SP-49 (cell line): ENCODE measurements around the genes TSSC4 and CDKN1C.

DNA sequence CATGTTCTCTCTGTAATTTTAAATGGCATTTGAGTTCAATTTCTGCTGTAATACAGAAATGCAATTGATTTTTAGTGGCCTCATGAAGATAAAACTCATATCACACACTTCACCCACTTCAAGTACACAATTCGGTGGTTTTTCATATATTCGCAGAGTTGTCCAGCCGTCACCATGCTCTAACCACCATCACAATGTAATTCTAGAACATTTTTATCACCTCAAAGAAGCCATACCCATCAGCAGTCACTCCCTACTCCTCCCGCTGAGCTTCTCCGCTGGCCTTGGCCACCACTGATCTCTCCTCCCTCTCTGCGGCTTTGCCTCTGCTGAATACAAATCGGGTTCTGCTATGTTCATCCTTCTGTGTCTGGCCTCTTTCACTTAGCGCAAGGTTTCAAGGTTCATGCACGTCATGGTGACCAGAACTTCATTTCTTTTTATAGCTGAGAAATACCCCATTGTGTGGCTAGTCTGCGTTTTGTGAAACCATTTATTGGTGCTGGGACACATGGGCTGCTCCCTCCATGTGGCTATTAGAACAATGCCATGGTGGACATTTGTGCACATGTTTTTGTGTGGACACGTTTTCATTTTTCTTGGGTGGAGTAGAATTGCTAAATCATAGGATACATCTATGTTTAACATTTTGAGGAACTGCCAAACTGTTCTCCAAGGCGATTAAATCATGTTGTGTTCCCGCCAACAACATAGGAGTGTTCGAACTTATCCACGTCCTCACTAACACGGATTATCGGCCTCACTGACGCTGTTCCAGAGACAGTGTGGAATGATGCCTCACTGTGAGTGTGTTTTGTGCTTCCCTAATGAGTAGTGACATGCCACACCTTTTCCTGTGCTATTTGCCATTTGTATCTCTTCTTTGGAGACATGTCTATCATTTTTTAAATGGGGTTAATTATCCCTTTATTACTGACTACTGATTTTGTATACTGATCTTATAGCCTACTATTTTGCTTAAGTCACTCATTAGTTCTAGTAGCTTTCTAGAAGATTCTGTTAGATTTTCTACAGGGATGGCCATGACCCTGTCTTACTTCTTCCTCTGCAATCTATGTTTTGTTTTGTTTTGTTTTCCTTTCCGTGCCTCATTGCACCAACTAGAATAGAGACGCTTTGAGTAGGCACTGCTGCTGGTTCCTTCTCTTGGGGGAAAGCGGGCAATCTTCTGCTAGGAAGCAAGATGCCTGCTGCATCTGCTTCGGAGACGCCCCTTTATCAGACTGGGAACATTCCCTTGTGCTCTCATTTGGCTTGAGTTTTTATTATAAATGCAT, 24.1 kb upstream of the KRTAP5-6 start:
- PRO-cap = no peak

DNA sequence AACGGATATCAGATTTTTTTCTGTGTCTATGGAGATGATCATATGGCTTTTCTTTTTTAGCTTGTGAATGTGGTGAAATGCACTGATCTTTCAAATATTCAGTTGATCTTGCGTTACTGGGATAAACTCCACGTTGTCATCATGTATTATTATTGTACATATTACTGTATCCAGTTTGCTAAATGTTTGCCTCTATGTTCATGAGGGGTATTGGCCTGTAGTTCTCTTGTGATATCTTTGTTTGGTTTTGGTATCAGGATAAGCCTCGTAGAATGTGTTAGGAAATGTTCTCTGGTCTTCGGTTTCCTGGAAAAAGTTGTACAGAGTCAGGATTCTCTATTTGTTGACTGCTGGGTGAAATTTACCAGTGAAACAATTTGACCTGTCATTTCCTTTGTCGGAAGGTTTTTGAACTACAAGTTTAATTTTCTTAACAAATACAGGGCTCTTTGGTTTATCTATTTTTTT, 23.2 kb upstream of the KRTAP5-6 start:
- PRO-cap = no peak

- PRO-cap = no peak
These were observed 16.9 kb downstream of the IFITM10 start for GRCh38 chr11:1733495-1733842.

DNA sequence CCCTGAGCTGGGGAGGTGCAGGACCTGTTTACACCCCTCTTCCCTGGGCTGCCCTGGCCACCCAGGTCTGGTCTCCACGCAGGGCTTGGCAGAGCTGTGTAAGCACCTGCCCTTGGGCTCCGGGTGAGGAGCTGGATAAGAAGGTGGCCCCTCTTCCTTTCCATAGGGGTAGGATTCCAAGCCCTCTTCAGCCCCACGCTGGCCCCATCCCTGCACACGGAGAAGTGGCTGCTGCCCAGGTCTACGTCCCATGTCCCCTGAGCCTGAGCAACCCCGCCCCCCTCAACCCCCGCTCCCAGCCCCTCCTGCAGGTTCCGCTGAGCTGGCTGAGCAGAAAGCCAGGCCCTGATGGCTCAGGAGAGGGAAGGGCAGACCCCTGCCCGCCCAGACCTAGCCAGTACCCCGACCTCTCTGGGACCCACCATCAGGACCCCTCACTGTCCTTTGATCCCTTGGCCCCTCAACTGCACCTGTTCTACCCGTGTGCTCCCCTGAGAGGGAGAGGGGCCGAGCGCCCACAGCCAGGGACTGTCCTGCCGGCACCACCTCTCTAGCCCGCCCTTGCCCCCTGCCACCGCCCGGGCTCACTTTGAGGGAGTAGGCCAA, 3.2 kb downstream of the IFITM10 start:
- PRO-cap = no peak

- PRO-cap = no peak
These were observed 5.9 kb upstream of the IFITM10 start for GRCh38 chr11:1756203-1756806.

- PRO-cap = no peak
These were observed 2.4 kb upstream of the SYT8 start for GRCh38 chr11:1832311-1832918.

- PRO-cap = no peak
These were observed 3.8 kb downstream of the TNNI2 start for GRCh38 chr11:1842444-1843093.

- PRO-cap = no peak
These were observed 1.0 kb downstream of the LSP1 start for GRCh38 chr11:1853571-1854614.

- PRO-cap = no peak
These were observed 8.7 kb downstream of the IGF2 start for GRCh38 chr11:2130361-2131105.

DNA sequence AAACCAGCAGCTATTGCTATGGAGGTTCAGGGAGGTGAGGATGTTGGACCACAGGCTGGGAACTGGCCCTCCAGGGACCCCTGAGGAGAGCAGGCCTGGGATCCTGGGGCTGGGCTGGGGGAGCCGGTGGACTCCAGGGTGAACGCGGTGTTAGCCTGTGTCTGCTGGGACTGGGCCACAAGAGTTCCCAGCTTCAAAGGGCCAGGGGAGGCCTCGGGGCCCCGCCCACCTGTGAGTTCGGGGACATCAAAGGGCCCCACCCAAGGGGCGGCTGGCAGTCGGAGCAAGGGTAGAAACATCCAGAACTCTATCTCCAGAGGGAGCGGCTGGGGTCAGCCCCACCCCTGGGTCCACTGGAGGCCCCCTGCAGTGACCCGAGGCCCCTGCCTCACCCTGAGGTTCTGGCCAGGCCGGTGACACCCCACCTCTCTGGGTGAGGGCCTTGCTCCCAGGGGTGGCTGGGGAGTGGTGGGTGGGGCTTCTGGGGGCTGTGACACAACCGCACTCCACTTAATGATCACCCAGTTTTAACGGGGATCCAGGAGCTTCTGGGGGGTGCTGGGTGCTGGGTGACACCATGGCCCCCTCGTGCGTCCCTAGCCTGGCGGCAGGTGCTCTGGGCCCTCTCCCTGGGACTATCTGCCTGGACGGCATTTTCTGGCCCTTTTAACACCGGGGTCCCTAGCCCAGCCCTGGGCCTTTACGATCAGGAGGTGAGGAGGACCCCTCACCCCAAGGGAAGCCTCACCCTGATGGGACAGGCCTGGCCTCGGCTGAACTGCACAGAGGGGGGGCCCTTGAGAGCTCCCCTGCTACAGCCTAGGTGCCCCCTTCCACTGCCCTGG, 32.4 kb upstream of the TH start:
- PRO-cap = no peak

GRCh38 chr11:2212887-2213913, 41.6 kb upstream of the TH start:
- PRO-cap = no peak

DNA sequence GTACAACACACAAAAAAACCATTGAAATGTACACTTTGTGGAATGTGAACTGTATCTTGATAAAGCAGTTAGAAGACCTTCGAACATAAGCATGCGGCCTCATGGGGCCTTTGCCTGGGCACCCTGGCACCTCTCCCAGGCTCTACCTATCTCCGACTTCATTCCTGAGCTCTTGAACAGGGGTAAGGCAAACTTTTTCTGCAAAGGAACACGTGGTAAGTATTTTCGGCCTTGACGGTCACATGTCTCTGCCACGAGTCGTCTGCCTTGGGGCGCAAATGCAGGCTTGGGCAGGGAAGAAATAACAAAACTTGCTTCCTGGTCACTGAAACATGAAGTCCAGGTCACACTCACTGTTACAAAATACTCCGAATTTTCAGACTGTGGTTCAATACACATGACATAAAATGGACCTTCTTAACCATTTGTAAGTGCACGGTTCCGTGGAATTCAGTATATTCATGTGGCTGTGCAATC, 3.4 kb upstream of the ASCL2 start:
- PRO-cap = no peak

- PRO-cap = no peak
These were observed 4.5 kb downstream of the TSPAN32 start for GRCh38 chr11:2305949-2307029.

DNA sequence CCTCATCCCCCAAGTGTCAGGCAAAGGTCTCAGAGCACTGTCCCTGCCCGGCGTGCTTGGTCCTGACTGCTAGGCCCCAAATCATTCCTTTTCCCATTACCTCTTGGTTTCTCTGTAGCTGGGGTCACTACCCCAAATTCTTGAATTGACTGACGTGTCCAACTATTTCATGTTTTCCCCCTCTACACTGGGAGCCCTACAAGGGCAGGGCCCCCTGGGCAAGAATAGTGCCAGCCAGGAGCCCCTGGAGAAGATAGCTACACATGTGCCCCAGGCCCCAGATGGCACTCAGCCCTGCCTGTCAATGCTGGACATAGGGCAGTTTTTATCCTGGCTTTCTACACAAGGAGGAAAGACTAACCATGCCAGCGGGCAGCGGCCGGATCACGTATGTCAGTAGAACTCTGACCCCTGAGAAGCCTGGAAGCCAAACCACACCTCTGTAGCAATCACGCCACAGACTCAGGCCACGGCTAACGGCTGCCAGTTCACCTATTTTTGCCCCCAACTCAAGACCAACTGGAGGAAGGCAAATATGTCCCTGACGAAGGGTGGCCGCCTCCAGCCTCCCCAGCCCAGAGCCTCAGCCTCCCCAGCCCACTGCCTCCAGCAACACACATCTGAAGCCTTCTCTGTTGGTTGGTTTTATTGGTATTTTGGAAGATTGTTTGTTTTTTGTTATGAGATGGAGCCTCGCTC, 7.3 kb upstream of the CD81 start:
- PRO-cap = no peak

DNA sequence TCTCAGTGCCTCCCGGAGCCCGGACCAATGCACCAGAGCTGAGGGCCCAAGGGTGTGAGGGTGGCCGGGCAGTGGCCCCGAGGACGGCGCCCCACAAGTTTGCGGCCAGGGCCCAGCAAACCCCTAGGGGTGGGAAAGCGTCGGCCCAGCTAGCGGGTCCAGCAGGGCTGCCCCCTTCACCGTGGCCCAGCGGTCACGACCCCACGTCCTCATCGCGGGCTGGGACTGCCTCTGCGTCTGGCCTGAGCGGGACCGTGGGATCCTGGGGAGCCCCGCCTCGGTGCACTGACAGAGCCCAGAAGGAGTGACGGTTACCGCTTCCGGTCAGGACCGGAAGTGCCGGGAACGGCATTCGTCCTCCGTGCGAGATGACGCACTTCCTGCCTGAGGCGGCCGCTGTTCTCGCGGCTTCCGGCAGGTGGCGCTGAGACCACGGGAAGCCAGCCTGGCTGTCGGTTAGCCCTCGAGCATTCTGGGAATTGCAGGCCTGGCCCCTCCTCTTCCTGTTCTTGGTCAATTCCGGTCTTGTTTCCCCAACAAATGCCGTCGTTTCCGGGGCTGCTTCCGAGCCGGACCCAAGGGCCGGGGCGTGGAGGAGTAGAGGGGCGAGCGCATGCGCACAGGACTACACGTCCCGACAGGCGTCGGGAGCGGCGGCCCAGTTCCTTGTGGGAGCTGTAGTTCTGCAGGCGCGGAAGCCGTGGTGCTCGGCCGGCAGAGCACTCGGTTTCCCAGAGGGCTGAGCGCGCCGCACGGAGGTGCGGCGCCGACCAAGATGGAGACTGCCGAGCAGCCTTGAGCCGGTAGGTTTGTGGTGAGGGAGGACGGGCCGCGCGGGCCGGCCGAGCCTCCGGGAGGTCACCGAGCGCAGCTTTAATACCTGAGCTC, at the start of gene TSSC4:
TSS of gene TSSC4 (plus strand) at position 755 of the 888 bp plus-strand sequence.
- PRO-cap = bidirectional peak, plus-strand start at position 567 of the sequence, minus-strand start at position 287 of the sequence; unidirectional peak, plus-strand start at position 806 of the sequence

DNA sequence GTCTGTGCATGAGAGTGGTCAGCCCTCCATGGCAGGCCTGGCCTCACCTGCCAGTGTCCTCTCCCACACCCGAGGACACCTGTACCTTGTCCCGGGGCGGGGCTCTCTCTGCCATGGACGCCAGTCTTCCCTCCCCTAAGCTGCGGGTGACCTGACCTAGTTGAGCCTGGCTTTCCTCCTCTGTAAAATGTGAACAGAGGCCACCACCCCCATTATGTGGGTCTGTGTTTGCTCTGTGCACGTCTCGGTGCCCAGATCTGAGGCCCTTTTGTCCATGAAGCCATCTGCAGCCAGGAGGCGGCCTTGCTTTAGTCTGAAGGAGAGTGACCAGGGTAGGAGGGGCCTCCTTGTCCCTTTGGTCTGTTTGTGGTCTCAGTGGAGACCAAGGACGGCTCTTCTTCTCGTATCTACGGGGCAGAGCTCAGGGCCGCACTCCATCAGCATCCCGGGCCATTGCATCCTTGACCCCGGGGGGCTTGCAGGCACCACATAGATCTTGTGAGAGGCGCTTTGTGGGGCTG, 121.5 kb downstream of the KCNQ1 start:
- PRO-cap = no peak

DNA sequence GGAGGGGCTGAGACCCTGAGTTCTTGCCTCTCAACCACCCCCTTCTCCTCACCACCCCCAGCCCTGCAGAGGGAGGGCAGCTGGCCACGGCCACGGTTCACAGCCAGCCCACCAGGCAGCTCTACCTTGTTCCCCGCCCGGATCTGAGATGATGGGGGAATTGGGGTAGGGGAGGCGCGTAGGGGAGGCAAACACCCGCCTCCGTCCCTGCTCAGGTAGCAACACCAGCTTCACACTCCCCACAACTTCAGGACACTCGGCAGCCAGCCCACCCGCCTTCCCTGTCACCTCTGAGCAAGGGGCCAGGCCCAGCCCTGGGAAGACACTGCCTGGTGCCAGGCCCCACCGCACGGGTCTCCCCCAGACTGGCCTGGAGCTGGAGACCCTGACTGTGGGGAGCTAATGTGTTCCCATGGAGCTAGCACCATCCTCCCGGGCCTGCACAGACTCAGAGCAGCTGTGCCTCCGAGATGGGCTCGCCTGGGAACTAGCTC, 109.4 kb downstream of the CDKN1C start:
- PRO-cap = no peak

DNA sequence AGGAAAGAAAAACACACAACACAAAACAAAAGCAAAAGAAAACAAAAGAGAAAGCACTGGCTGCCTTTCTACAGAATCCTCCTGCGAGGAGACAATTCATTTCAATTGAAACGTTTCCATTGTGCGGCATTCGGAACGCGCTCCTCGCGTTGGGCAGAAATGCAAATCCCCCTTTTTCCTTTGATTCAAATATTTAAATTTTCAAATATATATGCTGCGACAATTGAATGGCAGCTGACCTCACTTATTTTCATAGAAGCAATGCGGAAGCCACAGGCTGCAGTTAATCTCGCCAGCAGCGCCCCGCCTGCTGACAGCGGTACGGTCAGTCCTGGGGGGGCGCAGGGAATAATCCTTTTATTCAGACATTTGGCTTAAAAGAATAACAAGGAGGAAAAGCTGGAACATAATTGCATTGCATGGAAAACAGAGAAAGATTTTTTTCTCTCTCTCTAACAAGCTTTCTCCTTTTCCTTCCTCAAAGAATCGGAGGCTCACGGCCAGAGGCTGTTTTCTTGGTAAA, 17.4 kb downstream of the CDKN1C start:
- PRO-cap = no peak

GRCh38 chr11:2883956-2884859, 1.4 kb downstream of the CDKN1C start:
- PRO-cap = no peak

- PRO-cap = unidirectional peak, minus-strand start at chr11:2885773
These were observed at the start of gene CDKN1C for GRCh38 chr11:2885487-2886533. CDKN1C (minus strand) TSS chr11:2885775.